Vermiform appendix (tissue), 1 donor: ENCODE measurements around a stretch of chr13.

DNA sequence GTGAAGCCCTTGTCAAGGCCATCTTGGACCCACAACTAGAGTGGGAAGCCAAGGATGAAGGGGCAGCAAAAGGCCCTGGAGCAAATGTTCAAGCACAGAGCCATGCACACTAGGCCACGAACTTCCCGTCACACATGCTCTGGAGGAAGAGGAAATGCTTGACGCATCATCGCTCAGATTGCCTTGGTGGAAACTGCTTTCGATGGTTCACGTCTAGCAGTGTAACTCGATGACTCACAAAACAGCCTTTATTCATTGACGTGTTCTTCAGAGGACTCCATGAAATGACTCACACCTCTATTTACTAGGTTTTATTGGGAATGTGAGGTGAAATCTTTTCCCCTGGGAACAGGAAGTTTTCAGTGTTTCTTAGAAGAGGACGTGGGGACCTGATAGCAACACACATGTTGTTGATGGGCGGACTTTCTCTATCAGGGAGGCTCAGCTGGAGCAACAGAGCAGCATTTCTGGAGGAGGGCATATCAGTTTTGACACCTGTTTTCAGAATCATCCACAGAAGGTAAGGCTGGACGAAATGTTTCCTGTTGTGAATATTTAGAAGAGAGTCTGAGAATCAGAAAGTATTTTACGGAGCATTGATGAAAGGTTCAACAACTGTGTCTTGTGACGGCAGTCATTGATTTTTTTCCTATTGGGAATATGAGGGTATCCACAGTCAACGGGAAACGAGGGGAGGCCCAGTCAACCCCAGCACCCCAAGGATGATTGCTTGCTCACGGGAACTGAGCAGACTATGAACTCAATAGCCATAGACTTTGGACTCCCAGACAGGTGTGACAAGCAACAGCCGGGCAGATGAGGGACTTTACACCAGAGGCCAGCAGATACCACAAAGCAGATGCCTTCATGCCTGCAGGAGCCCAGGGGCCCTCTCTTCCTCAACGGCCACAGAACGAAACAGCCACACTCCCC lies 80.0 kb upstream of the FLT1 start:
- PRO-cap, result no peak

DNA sequence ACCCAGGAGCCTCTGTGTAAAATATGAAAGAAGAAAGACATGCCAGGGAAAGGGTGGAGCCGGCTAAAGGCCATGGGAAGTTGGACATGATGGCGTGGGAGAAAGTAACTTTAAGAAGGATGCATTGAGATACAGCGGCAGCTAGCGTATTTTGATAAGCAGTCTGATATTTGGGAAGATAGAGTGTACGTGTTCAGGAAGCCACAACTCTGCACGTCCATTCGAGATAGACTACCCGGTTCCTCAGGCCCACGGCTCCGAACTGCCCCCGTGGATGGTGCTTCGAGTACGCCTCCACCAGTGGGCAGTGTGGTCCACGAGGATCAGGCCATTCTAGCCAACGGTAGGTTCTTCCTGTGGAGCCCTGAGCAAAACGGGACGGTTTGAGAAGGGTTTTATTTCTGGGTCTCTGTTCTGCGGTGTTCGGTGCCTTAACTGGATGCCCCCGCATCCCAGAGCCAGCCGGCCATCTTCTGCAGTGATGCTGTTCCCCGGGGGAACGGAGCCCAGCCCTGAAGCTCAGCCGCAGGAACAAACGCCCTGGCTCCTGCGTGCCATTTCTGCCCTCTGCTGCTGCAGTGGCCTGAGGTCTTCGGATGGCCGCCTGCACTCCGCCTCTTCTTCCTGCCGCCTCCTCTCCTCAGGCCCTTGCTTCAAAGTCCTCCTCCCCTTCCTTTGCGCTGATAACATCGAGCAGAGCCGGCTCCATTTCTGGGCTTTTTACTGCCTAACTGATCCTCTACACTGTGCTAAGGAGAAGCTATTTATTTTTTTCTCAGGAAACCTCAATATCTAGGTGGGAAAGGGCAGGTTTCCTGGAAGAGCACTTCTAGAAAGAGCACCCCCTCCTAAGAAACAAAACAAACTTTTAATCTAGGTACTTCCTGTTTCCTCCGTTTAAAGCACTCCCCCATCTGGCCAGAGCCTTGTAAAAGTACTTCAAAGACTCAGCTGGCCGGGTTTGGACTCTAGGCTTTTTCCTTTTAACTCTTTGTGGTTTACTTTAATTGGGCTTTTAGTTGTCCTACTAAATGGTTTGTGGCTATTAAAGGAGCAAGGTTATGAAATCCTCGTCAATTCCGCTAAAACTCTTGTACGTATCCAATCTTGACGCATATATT lies 36.1 kb upstream of the SLC46A3 start:
- PRO-cap, result no peak

GRCh38 chr13:29593541-29594144 lies 1.8 kb downstream of the SLC7A1 start:
- PRO-cap, result no peak

- PRO-cap, result no peak
Measured at GRCh38 chr13:29606120-29606581, 10.7 kb upstream of the SLC7A1 start.

DNA sequence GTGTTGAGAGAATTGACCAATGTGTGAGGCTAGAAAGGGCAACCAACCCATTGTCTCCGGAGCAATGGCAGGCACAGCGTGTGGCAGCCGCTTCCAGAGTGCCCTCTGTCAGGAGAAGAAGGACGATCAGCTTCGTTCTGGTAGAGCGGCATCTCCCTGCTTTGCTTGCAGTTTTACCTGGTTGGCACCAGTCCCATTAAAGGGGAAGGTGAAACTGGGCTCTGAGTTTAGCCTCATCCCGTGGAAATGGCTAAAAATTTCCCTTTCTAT lies 81.4 kb upstream of the SLC7A1 start:
- PRO-cap, result no peak

DNA sequence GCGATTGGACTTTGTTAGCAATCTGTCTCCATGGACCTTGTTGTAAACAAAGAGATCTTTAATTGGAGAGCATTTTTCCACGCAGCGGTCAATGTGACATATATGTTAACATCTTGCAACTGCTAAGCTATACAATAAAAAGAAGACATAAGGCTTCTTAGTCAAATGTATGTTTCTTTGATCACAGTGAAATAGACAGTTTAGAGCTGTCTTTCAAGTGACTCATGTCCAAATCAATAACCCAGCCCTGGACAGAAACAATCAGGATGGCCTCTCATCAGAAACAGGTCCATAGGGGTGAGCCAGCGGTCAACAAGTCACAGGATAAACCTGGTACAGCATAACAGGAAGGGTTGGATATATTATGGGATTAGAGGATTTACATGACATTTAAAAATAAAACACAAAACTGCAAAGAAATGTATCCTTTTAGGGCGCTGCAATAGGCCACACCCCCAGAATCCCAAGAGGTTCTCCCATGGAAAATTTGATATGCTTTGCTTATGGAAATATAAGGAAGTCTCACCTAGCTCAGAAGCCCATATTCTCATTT lies 69.8 kb upstream of the UBL3 start:
- PRO-cap, result no peak

- PRO-cap, result no peak
Measured at GRCh38 chr13:30113256-30113463, 194.2 kb downstream of the KATNAL1 start.

GRCh38 chr13:30346243-30346801 lies 39.0 kb upstream of the KATNAL1 start:
- PRO-cap, result no peak

DNA sequence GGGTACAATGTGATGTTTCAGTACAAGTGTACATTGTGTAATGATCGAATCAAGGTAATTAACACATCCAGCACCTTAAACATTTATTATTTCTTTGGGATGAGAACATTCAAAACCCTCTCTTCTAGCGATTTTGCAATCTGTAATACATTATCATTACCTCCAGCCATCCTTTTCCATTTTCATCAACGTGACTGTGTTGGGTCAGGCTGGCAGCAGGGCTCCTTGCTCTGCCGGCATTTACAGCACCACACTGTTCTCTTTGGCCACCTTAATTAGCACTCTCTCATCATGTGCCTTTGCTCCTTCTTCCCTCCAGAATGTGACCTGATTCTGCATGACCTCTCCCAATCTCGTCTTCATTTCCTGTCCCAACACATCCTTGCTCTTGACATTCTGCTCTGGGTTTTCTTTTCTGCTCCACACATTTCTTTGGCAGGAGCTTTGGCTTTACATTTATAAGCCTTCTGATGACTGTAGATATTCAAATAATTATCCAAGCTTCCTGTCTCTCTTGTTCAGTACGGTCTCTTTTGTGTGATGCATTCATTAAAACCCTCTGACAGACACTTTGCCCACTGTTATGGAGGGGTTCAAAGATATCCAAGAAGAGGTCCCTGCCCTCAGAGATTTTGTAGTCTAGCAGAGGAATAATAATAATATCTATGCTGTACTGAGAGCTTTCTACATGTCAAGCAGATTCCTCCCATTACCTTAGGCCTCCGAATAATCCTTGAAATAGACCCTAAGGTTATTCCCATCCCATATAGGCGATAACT lies 56.8 kb upstream of the UBE2L5 start:
- PRO-cap, result no peak

- PRO-cap, result no peak
Measured at GRCh38 chr13:30430221-30430672, 8.0 kb downstream of the UBE2L5 start.

DNA sequence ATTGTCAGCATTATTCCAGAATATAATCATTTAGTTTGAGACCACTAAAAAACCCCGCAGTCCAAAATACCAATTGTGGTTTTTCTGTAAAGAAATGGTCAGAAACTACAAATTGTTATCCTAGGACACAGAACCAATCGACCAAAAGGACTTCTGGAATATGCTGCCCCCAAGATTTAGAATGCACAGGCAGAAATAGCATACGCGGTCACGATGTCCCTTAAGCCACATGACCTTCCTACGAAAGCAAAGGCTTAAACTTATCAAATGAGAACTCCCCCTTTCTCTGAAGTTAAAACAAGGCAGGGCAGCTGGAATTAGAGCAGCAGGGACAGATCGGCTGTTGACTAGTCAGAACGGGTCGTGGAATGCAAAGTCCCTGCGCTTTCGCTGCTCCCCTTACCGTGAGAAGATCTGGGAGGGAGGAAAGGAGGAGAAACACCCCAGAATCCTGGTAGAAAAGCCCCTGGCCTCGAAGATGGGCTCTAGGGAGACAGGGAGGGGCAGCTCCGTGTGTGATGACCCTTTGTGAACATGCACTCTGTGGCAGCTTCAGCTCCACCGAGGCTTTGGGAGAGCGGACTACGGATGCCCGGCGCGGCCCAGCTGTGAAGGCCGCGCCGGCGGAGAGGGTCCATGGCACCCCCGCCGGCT lies 780 bp upstream of the USPL1 start:
- PRO-cap, result bidirectional peak, plus-strand start at position 172 of the sequence, minus-strand start at position 183 of the sequence; bidirectional peak, plus-strand start at position 320 of the sequence, minus-strand start at position 370 of the sequence; bidirectional peak, plus-strand start at position 518 of the sequence, minus-strand start at position 543 of the sequence

DNA sequence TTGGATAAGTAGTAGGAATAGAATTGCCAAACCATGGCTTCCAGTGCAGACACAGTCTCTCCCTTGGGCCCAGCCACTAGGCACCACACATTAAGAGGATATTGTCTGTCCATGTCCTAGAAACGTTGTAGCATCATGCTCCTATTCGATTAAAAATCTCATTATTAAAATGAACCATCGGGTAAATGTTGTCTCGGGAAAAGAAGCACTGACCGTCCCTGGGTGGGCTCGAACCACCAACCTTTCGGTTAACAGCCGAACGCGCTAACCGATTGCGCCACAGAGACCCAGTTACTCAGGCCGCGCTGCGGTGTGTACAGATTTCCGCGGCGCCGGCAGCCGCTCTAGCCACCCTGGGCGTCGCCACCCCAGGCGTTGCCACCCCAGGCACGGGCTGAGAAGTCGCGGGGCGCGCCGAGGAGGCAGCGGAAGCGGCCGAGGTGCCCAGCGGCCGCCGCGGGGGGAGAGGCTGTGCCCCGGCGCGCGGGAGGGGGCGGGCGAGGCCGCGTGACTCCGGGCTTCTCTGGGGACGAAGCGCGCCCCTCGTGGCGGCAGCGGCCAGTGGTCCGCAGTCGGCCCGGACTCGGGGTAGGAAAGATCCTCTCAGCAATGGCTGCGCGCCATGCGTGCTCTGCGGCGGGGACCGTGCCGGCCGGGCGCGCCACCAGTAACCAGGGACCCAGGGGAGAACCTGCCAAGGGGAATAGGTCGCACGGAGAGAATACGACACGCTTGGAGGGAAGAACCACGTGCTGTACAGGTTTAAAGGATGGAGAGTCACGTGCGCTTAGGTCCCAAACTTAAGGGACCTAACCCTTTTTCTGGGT lies 56.2 kb downstream of the USPL1 start:
- PRO-cap, result bidirectional peak, plus-strand start at position 571 of the sequence, minus-strand start at position 293 of the sequence

GRCh38 chr13:30697572-30698014 lies 37.8 kb upstream of the ALOX5AP start:
- PRO-cap, result no peak

DNA sequence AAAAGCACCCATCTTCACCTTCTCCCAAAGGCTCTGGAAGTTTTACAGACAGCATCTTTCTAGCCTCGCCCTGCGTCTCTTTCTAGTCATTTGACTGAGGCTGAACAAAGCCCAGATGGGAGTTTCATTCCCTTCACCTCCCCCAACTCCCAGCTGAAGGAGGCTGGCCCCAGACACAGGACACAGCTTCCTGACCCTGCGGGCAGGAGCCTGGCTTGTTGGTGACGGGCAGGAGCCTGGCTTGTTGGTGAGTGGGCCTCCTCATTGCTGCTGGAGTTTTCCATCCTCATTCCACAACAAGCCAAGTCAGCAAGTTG lies 74.8 kb downstream of the ALOX5AP start:
- PRO-cap, result no peak

DNA sequence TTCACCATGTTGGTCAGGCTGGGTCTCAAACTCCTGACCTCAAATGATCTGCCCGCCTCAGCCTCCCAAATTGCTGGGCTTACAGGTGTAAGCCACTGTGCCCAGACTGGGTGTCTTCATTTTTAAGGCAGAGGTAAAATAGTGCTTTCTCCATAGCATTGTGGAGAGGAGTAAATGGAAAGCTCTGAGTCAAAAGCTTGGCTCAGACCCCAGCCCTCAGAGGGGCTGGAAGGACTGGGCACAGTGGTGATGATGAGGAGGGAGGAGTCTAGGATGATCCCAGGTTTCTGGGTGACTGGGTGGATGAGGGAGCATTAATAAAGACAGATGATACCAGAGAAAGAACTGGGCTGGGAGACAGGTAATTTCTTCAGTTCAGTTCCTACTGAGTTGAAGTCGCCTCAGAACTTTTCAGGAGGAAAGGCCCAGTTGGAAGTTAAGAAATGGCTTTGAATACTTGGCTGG lies 37.3 kb upstream of the MEDAG start:
- PRO-cap, result no peak

- PRO-cap, result no peak
Measured at GRCh38 chr13:31145344-31146017, 16.2 kb downstream of the HSPH1 start.

DNA sequence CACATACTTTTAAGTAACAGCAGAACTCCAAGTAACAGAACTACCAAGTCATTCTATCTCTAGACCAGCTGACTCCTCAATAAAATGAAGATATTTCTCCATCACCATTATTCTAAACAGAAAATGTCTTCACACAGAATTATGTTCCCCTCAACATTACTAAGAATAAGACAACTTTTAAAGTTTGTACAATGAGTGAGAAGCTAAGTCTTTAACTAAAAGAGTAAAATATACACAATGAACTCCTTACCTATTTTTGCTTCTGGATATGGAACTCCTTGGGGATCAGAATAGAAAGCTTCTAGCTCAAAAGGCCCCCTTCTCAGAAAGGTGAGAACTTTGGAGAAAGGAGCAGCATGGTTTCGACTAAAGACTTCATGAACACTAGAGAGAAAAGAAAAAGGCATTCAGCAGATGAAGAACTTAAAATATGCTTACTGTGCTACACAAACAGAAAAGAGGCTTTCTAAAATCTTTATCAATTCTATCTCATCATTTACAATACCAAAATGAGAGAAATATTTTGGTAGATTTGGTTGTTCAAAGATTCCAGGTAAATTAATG lies 13.9 kb downstream of the HSPH1 start:
- PRO-cap, result no peak

DNA sequence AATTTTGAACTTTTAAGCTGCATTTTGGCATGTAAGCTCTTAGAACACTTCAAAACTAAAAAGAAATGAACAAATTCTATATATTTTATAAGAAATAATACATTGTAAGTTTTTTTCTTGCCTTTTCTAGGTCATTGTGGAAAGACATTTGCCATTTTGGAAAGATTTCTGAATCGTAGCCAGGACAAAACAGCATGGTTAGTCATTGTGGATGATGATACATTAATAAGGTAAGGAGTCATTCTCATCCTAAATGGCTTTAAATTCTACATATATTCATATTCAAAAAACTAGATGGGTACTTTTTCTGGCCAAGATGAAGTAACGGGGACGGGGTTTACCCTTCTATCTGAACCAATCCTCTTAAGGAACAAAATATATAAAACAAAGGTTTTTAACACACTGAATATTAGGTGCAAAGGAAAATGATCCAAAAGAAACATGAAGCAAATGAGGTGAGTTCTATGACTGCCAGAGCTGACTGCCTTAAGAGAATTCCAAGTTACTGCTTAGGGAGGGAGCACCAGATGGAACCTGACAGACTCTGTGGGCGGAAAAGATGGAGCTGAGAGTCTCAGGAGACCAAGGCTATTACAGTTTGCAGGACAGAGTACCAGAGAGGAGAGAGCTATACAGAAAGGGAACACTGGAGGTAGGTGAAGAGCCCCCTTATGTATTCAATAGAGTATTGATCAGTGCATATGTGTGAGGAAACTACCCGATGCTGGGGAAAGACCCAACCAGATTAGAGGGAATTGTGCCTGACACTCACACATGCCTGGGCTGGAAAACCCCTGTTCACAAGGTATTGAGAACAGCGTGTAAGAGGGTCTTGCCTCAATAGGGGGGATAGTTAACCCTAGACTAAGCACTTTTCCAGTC lies 87.1 kb downstream of the B3GLCT start:
- PRO-cap, result no peak

DNA sequence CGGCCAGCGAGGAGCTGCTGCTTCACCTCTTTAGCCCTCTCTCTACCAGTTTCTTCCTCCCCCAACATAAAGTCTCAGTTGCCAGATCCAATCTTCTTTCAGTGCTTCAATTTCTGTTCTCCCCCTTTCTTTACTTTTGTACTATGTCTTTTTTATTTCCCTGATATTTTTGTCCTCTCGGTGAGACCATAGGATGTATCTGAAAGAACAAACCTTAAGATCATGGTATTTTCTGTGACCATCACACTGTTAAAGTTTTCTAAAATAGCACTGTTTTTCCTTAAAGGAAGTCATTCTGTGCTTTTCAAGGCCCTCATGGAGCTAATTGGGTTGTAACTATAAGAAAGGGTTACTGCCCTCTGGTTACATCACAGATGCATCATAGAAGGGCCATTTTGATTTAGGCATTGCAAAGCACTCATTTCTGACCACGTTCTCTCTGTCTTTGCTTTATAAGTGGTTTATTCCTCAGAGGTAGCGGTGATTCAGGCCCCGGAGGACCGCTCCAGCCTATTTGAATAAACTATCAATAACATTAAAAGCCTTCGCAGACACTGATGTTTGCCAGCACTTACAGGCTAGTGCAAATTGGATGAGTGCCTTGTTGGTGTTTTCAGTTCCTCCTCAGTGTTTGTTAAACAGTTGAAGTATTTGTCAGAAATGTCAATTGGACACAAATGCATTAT lies 120.0 kb downstream of the RXFP2 start:
- PRO-cap, result no peak

- PRO-cap, result no peak
Measured at GRCh38 chr13:31908880-31909686, 122.5 kb upstream of the FRY start.